ENCODE measurements around a stretch of chr11.

- PRO-cap, 5 experiments = no peak in any of the 5 experiments
- RAMPAGE, long total RNA, 2 experiments = no peak in any of the 2 experiments
- RRBS = no CpG with 5 or more reads among the region's 16 CpGs
Measured at GRCh38 chr11:35040028-35041161, 98.6 kb upstream of the CD44 start.

DNA sequence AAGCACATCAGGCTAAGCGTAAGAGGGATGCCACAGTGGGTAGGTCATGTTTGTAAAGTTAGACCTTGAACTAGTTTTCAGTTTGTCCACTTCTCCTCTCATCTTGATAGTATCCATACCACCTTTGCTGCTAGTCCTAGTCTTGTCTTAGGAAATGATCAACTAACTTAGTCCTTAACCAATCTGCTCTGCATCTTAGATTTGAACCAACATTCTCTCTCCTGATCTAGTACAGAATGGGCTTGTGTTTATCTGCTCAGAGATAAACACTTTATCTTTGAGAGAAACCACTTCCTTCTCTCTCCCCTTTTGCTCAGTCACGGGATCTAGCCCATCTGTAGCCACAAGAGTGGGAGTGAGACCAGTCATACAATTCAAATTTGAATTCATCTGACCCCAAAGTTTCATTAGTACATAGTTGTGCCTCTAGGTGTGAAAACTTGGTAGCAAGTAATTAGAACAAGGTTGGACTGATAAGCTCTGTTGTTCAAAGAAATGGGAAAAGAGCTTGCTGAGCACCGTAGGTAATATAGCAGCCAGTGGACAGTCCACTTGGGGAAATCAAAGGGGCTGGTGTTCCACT is 71.9 kb upstream of the CD44 start:
- PRO-cap, 5 experiments = no peak in any of the 5 experiments
- RAMPAGE, long total RNA, 2 experiments = no peak in any of the 2 experiments
- RRBS = no CpG with 5 or more reads among the region's 3 CpGs

DNA sequence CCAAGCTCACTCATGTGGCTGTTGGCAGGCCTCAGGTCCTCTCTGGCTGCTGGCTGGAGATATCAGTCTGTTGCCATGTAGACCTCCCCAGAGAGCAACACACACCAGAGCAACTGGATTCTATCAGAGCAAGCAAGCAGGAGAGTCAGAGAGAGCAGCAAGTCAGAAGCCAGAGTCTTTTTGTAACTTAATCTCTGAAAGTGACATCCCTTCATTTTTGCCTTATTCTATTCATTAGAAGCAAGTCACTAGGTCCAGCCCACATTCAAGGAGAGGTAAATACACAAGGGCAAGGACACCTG is 33.6 kb upstream of the CD44 start:
- PRO-cap, 5 experiments = no peak in any of the 5 experiments
- RAMPAGE, long total RNA, 2 experiments = no peak in any of the 2 experiments

GRCh38 chr11:35165684-35166558 is 26.9 kb downstream of the CD44 start:
- PRO-cap, 5 experiments = peak in 3 of 5 experiments; most common plus-strand start chr11:35166320 (in 3)
- RAMPAGE, long total RNA, 2 experiments = no peak in any of the 2 experiments
- RRBS = no CpG with 5 or more reads among the region's 6 CpGs

- PRO-cap, 5 experiments = no peak in any of the 5 experiments
- RAMPAGE, long total RNA, 2 experiments = no peak in any of the 2 experiments
- RRBS = no CpG with 5 or more reads among the region's 2 CpGs
Measured at GRCh38 chr11:35173586-35174438, 34.8 kb downstream of the CD44 start.

GRCh38 chr11:35189540-35190301 is 50.8 kb downstream of the CD44 start:
- PRO-cap, 5 experiments = no peak in any of the 5 experiments
- RAMPAGE, long total RNA, 2 experiments = no peak in any of the 2 experiments
- RRBS = no CpG with 5 or more reads among the region's 10 CpGs

- PRO-cap, 5 experiments = no peak in any of the 5 experiments
- RAMPAGE, long total RNA, 2 experiments = no peak in any of the 2 experiments
- RRBS = no CpG with 5 or more reads among the region's 3 CpGs
Measured at GRCh38 chr11:35212429-35212755, 73.4 kb downstream of the CD44 start.

GRCh38 chr11:35345158-35345815 is 74.1 kb downstream of the SLC1A2 start:
- PRO-cap, 5 experiments = peak in 4 of 5 experiments; most common plus-strand start chr11:35345564 (in 4); most common minus-strand start chr11:35345314 (in 1)
- RAMPAGE, long total RNA, 2 experiments = no peak in any of the 2 experiments
- RRBS = no CpG with 5 or more reads among the region's 6 CpGs

- PRO-cap, 5 experiments = no peak in any of the 5 experiments
- RAMPAGE, long total RNA, 2 experiments = no peak in any of the 2 experiments
- RRBS = no CpG with 5 or more reads among the region's 8 CpGs
Measured at GRCh38 chr11:35380450-35380955, 38.9 kb downstream of the SLC1A2 start.

DNA sequence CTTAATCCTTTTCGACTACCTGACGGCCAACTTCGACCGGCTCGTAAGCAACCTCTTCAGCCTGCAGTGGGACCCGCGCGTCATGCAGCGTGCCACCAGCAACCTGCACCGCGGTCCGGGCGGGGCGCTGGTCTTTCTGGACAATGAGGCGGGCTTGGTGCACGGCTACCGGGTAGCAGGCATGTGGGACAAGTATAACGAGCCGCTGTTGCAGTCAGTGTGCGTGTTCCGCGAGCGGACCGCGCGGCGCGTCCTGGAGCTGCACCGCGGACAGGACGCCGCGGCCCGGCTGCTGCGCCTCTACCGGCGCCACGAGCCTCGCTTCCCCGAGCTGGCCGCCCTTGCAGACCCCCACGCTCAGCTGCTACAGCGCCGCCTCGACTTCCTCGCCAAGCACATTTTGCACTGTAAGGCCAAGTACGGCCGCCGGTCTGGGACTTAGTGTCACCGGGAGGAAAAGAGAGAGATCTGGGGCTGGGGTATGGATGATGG is 1.3 kb downstream of the FJX1 start:
- PRO-cap, 5 experiments = no peak in any of the 5 experiments
- RAMPAGE, long total RNA, 2 experiments = no peak in any of the 2 experiments
- RRBS = 4% methylated on average over 23 of the region's 50 CpGs

DNA sequence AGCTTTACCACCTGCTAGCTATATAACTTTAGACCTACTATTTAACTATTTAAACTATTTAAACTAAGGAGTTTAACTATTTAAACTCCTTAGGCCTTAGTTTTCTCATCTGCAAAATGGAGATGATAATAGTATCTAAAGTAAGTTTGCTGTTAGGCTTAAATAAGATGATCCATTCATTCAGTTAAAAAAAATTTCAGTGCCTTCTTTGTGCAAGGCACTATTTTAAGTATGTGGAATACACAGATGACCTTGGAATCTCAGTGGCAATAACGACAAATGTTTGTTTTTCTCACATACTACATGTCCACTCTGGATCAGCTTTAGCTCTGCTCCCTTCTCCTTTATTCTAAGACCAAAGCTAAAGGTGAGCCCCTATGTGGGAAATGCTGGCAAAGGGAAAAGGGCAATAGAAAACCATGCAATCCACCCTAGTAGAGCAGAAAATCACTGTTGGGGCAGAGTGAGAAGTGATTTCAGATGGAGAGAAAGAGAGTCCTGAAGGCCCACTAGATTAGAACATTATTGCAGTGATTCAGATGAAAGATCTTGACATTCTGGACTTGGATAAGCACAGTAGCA is 100.3 kb downstream of the TRIM44 start:
- PRO-cap, 5 experiments = no peak in any of the 5 experiments
- RAMPAGE, long total RNA, 2 experiments = no peak in any of the 2 experiments
- RRBS = no CpG with 5 or more reads among the region's 1 CpG

GRCh38 chr11:35905860-35906360 is 38.0 kb upstream of the LDLRAD3 start:
- PRO-cap, 5 experiments = no peak in any of the 5 experiments
- RAMPAGE, long total RNA, 2 experiments = no peak in any of the 2 experiments
- RRBS = no CpG with 5 or more reads among the region's 5 CpGs

- PRO-cap, 5 experiments = no peak in any of the 5 experiments
- RAMPAGE, long total RNA, 2 experiments = no peak in any of the 2 experiments
- RRBS = no CpG with 5 or more reads among the region's 5 CpGs
Measured at GRCh38 chr11:36012423-36012888, 68.6 kb downstream of the LDLRAD3 start.

DNA sequence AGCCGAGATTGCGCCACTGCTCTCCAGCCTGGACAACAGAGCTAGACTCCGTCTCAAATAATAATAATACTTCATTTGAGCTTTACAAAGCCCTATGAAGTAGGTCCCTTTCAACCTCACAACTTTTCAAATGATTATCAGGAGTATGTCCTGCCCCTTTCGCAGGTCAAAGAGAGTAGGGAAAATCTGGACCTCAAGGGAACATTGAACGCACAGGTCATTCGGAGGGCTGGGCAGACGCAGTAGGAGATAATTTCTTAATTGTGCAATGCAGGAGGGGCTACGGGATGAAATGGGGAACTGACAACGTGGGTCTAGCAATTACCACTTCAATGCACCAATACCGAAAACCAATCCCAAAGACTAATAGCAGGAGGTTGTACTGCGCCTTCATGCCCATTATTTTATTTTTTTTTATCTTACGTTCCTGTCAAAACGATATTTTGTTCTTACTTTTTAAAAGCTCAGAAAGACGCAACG is 439 bp downstream of the COMMD9 start:
- PRO-cap, 5 experiments = no peak in any of the 5 experiments
- RAMPAGE, long total RNA, 2 experiments = no peak in any of the 2 experiments
- RRBS = no CpG with 5 or more reads among the region's 15 CpGs

DNA sequence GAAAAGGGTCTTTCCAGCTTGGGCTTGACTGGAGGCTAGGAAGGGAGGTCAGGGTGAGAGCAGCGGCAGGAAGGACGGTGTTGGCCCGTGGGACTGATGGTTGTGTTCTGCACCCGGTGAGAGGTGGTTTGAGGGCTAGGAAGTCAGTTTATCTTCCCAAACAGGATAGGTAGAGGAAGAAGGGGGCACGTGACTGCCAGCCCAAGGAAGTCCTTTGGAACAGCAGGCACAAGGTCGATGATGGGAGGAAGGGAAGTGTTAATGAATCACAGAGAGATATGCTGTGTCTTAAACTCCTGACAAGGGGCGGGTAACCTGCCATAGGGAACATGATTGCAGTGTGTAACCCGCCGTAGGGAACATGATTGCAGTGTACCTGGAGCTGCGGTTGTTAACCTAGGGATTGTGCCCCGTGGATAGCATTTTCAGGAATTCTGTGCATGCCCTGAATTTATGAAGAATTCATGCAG is 49.0 kb downstream of the PRR5L start:
- PRO-cap, 5 experiments = no peak in any of the 5 experiments
- RAMPAGE, long total RNA, 2 experiments = no peak in any of the 2 experiments
- RRBS = no CpG with 5 or more reads among the region's 11 CpGs

DNA sequence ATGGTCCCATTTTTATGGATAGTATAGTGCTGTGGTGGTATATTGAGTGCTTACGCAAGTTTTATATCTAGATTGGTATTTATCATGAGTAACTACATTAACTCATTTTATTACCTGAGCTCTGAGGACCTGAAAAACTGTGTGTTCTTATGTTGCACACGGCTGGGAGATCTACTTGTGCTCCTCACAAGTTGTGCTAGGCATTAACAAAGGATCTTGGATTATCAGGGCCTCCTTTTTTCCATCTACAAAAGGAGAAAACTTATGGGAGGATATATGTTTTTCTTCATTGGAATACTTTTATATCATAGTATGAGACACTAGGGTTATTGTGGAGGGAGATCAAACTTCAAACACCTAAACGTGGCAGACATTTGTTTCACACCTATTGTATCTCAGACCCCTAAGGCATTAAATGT is 75.3 kb downstream of the PRR5L start:
- PRO-cap, 5 experiments = no peak in any of the 5 experiments
- RAMPAGE, long total RNA, 2 experiments = no peak in any of the 2 experiments
- RRBS = no CpG with 5 or more reads among the region's 3 CpGs

GRCh38 chr11:36376871-36377944 is 81.1 kb downstream of the PRR5L start:
- PRO-cap, 5 experiments = peak in 2 of 5 experiments; most common minus-strand start chr11:36377594 (in 1)
- RAMPAGE, long total RNA, 2 experiments = no peak in any of the 2 experiments
- RRBS = 4% methylated on average over 22 of the region's 82 CpGs

GRCh38 chr11:36511893-36512624 is 2.0 kb upstream of the TRAF6 start:
- PRO-cap, 5 experiments = no peak in any of the 5 experiments
- RAMPAGE, long total RNA, 2 experiments = no peak in any of the 2 experiments
- RRBS = no CpG with 5 or more reads among the region's 6 CpGs

- PRO-cap, 5 experiments = peak in 1 of 5 experiments; most common minus-strand start chr11:38989169 (in 1)
- RAMPAGE, long total RNA, 2 experiments = no peak in any of the 2 experiments
- RRBS = no CpG with 5 or more reads among the region's 5 CpGs
Measured at GRCh38 chr11:38989012-38989428, 2391.0 kb upstream of the RAG2 start.

DNA sequence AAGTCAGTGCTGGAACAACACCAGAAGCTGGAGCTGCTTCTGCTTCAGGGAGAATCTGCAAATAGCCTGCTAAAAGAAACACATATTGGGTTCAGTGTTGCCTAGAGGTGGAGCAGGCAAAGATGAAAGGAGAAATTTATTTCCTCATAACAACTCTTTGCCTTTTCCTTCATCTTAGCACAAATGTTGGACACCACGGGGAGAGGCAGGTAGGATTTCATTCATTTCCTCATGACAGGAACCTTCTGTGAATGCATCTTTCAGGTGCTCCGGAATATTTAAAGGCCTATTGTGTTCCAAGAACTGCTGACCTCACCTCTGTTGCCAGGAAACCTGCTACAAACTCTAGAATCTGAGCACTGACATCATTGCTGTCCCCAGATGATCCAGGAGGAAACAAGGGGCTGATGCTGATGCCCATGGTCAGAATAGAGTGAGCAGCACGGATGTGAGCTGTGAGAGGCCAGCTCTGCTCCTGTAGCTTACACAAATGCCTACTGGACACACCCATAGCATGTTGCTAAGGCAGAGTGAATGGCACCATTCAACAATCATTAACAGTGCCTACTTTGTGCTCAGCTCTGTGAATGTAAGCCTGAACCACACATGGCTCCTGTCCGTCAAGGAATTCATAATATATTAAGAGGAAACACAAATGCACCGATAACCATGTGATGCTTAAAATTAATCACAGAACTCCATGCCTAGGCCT is 276.8 kb upstream of the API5 start:
- PRO-cap, 5 experiments = no peak in any of the 5 experiments
- RAMPAGE, long total RNA, 2 experiments = no peak in any of the 2 experiments
- RRBS = no CpG with 5 or more reads among the region's 5 CpGs

Data from liver (tissue), 9 donors.